ENCODE measurements around a stretch of chr17.

GRCh38 chr17:145544-146363 is 8.4 kb downstream of the SCGB1C2 start:
- PRO-cap, result no peak
- RRBS, result no CpG with 5 or more reads among the region's 13 CpGs

GRCh38 chr17:179728-180465 is 1.6 kb downstream of the DOC2B start:
- PRO-cap, result no peak
- RRBS, result 22% methylated on average over 16 of the region's 42 CpGs

- PRO-cap, result no peak
- RRBS, result no CpG with 5 or more reads among the region's 13 CpGs
Measured at GRCh38 chr17:259655-260097, 78.2 kb upstream of the DOC2B start.

GRCh38 chr17:333547-334624 is 18.7 kb downstream of the RPH3AL start:
- PRO-cap, result no peak
- RRBS, result no CpG with 5 or more reads among the region's 30 CpGs

- PRO-cap, result no peak
- RRBS, result no CpG with 5 or more reads among the region's 8 CpGs
Measured at GRCh38 chr17:342995-343609, 9.5 kb downstream of the RPH3AL start.

GRCh38 chr17:344010-344876 is 8.4 kb downstream of the RPH3AL start:
- PRO-cap, result no peak
- RRBS, result no CpG with 5 or more reads among the region's 5 CpGs

DNA sequence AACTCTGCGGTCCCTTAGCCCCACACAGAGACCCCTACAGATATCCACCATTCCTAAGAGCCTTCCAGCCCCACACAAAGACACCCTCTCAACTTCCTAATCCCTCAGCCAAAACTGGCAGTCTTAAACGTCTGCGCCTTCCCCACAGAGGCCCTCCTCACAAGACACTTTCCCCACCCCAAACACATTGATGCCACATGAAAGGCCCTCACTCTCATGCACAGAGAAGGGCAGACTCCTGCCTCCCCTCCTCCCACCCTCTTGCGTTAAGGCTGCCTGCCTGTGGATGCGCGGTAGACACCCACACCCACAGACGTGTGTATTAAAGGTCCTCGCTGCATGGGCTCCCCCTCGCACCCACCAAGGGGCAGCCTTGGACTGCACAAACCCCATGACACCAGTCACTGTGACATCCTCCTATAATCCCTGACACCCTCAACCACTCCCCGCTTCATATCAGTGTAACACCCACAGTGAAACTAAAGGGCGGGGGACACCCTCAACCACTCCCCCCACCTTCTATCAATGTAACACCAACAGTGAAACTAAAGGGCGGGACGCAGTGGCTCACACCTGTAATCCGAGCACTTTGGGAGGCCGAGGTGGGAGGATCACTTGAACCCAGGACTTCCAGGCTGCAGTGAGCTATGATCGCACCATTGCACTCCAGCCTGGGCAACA is 851 bp downstream of the C17orf97 start:
- PRO-cap, result no peak
- RRBS, result no CpG with 5 or more reads among the region's 16 CpGs

GRCh38 chr17:419135-419763 is 9.1 kb downstream of the C17orf97 start:
- PRO-cap, result no peak
- RRBS, result no CpG with 5 or more reads among the region's 13 CpGs

DNA sequence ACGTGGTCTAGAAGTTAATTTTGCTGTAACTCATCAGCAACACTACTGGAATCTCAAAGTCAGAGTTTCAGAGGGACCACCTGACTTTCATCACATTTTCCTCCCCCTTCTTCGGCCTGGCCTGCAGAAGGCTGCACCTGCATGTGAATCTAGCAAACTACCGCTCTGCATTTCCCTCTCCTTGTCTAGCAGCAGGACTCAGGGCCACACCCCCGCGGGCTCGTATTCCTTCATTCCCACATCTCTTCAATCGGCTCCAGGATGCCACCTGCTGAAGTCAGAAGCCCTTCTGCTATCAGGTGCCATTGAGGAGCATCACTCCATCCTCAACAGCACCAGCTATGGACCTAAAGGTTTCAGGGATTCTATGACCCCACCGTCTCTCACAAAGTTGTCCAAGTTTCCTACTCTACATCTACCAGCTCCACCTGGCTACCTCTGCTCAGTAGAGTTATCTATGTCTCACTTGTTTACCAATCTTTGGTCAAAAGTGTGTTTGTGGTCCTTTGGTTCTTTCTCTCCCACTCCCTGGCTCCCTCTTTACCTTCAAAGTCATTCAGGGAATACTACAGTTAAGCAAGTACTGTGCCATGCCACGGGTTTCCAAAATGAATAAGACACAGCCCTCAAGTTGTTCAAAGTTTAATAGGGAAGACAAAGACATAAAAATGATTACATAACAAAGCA is 135.1 kb downstream of the C17orf97 start:
- PRO-cap, result no peak
- RRBS, result no CpG with 5 or more reads among the region's 9 CpGs

DNA sequence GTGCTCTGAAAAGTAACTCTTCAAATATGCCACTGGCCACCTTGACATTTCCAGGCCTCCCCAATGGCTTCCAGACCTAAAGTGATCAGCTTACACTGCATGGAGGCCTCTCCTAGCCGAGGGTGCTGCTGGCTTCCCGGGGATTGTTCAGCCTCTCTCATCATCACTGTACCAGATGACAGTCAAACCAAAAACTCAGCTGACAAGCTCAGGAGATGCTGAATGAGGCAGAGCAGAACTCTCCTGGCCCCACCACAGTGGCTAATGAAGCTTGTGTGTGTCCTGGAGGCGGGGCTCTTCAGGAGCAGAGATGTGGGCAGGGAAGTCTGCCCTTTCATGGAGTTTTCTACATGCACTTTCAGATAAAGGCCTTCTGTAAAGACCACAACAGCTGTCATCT is 113.3 kb downstream of the VPS53 start:
- PRO-cap, result no peak
- RRBS, result no CpG with 5 or more reads among the region's 3 CpGs

DNA sequence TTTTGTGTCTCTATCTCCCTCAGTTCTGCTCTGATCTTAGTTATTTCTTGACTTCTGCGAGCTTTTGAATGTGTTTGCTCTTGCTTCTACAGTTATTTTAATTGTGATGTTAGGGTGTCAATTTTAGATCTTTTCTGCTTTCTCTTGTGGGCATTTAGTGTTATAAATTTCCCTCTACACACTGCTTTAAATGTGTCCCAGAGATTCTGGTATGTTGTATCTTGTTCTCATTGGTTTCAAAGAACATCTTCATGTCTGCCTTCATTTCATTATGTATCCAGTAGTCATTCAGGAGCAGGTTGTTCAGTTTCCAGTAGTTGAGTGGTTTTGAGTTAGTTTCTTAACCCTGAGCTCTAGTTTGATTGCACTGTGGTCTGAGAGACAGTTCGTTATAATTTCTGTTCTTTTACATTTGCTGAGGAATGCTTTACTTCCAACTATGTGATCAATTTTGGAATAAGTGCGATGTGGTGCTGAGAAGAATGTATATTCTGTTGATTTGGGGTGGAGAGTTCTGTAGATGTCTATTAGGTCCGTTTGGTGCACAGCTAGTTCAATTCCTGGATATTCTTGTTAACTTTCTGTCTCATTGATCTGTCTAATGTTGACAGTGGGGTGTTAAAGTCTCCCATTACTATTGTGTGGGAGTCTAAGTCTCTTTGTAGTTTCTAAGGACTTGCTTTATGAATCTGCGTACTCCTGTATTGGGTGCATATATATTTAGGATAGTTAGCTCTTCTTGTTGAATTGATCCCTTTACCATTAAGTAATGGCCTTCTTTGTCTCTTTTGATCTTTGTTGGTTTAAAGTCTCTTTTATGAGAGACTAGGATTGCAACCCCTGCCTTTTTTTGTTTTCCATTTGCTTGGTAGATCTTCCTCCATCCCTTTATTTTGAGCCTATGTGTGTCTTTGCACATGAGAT is 77.0 kb downstream of the VPS53 start:
- PRO-cap, result no peak
- RRBS, result no CpG with 5 or more reads among the region's 5 CpGs

DNA sequence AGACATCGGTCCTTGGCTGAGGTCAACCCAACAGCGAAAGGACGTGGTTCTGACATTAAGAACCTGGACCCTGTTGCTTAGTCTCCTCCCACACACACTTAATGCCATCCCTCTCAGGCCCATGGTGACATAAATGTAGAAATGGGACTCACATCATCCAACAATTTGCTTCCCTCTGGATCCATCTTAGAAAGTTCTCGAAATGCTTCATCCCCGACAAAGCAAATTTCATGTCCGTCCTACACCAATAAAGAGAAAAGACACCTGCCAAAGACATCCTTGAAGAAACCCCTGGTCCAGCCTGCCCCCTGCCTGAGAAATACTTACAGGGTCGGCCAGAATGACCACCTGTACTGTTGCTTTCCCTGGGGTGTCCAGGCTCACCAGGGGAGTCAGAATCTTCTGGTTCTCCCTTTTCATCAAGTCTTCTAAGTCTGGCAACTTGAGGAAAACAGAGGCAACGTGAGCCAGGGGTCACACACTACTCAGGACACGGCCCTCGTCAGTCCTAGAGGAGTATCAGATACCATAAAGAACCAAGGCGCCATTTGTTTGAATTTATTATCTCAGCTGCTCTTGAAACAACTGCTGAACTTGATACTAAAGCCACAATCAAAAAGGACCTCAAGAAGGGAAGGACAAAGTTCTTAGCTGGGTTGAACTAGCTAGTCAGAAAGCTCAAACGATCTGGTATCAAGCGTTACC is 12.2 kb downstream of the GLOD4 start:
- PRO-cap, result no peak
- RRBS, result no CpG with 5 or more reads among the region's 13 CpGs

- PRO-cap, result no peak
- RRBS, result no CpG with 5 or more reads among the region's 16 CpGs
Measured at GRCh38 chr17:789034-789764, 7.0 kb downstream of the MRM3 start.

GRCh38 chr17:800180-801086 is 18.3 kb downstream of the MRM3 start:
- PRO-cap, result no peak
- RRBS, result 96% methylated on average over 15 of the region's 39 CpGs

GRCh38 chr17:848321-848775 is 66.2 kb downstream of the MRM3 start:
- PRO-cap, result no peak
- RRBS, result no CpG with 5 or more reads among the region's 12 CpGs

DNA sequence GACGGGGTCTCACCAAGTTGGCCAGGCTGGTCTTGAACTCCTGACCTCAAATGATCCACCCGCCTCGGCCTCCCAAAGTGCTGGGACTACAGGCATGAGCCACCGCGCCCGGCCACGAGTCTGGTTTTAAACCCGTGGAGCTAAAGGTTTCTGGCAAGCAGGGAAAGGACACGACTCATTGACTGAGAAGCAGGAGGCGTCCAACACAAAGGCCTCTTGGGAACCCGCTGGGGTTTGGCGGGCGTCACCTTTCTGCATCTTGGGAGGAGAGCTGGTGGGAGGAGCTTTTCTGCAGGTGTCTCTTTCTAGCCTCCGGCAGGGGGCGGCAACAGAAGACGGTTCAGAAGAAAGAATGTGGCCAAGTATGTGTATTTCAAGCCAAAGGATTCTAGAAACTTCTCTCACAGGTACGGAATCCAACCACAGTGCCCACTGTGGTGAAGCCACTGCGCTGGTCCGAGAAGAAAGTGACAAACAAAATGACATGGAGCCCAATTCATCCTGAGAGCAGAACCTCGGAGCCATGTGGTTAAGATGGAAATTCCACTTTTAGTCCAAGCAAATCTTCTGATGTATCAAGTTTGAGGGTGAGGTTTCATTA is 97.4 kb downstream of the MRM3 start:
- PRO-cap, result no peak
- RRBS, result no CpG with 5 or more reads among the region's 20 CpGs

- PRO-cap, result no peak
- RRBS, result no CpG with 5 or more reads among the region's 32 CpGs
Measured at GRCh38 chr17:901867-902743, 77.5 kb downstream of the NXN start.

DNA sequence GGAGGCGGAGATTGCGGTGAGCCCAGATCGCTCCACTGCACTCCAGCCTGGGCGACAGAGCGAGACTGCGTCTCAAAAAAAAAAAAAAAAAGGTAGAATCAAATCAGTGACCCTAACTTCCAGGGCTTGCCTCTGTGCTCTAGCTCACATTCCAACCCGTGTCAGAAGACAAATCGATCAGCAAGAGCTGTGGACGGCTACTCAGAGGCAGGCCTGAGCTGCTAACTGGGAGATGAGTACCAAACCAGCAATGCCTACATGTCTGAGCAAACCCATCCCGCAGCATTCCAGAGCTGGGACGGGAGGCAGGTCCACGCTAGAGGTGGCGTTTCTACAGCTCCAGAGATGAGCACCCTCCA is 6.6 kb downstream of the NXN start:
- PRO-cap, result bidirectional peak, plus-strand start at position 285 of the sequence, minus-strand start at position 227 of the sequence
- RRBS, result no CpG with 5 or more reads among the region's 13 CpGs

DNA sequence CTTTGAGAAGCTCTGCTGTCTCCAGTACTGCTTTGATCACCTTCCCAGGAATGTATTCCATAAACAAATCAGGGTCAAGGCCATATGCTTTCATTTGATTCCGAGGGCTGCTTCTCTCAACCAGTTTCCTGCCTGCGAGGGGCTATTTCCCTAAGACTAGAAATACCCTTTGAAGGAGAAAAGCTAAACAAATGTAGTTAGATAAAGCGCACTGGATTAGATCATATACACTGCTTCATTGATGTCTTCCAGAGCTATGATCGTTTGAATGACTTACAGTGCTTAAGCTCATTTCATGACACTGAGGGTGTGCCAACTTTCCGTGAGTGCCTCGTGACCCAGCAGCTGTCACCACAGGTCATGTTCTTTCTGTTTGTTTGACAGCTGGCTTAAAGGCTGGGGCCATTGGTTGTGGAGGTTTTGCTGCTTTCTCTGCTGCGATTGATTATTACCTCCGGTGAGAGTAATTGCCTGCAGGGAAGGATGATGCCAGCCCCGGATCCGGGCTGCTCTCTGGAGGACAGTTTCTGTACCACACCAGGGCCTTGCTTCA is 3.8 kb downstream of the TIMM22 start:
- PRO-cap, result no peak
- RRBS, result 100% methylated on average over 1 of the region's 10 CpGs

- PRO-cap, result no peak
- RRBS, result no CpG with 5 or more reads among the region's 20 CpGs
Measured at GRCh38 chr17:1002290-1003346, 5.7 kb downstream of the TIMM22 start.